ENCODE measurements around the genes BPIFA1 and MAP1LC3A.

GRCh38 chr20:32857387-32858155, 1.2 kb upstream of the EFCAB8 start:
- PRO-cap: no peak
- RAMPAGE, long total RNA, 5 experiments: start-site peak on the plus strand in 1 of 5 experiments, at chr20:32857522-32857549 at its widest, 6 reads per replicate
- RRBS: no CpG with 5 or more reads among the region's 3 CpGs

- PRO-cap: no peak
- RAMPAGE, long total RNA, 5 experiments: no peak in any of the 5 experiments
- RRBS: no CpG with 5 or more reads among the region's 12 CpGs
Observed at GRCh38 chr20:32968669-32969259, 35.5 kb downstream of the SUN5 start.

DNA sequence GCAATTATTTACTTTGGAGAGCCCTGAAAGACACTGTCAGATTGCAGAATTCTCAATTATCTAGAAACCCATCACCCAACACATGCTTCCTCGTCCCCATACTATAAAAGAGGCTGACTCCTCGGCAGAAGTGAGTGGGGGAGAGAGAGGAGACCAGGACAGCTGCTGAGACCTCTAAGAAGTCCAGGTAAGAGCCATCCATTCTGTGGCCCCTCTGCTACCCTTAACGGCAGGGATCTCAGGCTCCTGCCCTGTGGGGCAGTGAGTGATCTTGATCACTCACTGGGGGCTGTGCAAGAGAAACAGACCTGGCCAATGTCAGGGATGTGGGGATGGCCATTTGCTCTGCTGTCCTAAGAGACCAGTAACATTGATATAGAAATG, at the start of gene BPIFA1:
TSS of gene BPIFA1 (plus strand) at position 133 of the 384 bp plus-strand sequence.
- PRO-cap: no peak
- RAMPAGE, long total RNA, 5 experiments: no peak in any of the 5 experiments
- RRBS: no CpG with 5 or more reads among the region's 3 CpGs

- PRO-cap: no peak
- RAMPAGE, long total RNA, 5 experiments: no peak in any of the 5 experiments
- RRBS: 85% methylated on average over 3 of the region's 16 CpGs
Observed at GRCh38 chr20:33422801-33424045, 20.3 kb downstream of the SNTA1 start.

DNA sequence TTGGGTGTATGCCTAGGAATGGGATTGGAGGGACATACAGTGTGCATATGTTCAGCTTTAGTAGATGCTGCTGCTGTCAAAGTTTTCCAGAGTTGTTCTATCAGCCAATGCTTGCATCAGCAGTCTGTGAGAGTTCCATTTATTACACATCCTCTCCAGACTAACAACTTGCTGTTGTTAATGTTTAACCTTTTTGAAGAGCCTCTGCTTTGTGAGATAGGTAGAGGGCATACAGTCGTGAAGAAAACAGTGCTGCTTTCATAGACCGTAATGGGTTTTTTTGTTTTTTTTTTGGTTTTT, 23.1 kb downstream of the CBFA2T2 start:
- PRO-cap: no peak
- RAMPAGE, long total RNA, 5 experiments: no peak in any of the 5 experiments
- RRBS: no CpG with 5 or more reads among the region's 2 CpGs

DNA sequence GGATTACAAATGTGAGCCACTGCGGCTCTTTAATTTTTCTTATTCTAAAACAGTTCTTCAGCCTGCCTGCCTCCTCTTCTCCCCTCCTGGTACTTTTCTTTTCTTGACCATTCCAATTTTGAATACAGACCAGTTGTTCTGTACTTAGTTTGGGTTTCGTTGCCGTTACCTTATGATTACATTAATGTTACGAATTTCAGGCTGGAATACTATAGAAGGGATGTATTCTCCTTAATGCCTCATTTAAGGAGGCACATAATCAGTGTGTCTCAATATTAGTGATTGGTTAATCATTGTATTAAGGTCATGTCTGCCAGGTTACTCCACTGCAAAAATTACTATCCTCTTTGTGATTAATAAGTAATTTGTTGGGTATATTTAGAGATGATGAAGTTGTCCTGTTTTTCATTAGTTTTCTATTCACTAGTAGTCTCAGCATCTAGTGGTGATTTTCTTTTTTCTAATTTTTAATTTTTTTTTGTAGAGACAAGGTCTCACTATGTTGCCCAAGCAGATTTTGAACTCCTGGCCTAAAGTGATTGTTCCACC, 66.3 kb downstream of the CBFA2T2 start:
- PRO-cap: no peak
- RAMPAGE, long total RNA, 5 experiments: no peak in any of the 5 experiments
- RRBS: no CpG with 5 or more reads among the region's 4 CpGs

GRCh38 chr20:33670559-33671326, 3.5 kb downstream of the NECAB3 start:
- PRO-cap: no peak
- RAMPAGE, long total RNA, 5 experiments: start-site peak on the minus strand in 2 of 5 experiments, at chr20:33670697-33671367 at its widest, 6 to 7 reads per replicate
- RRBS: no CpG with 5 or more reads among the region's 8 CpGs

- PRO-cap: no peak
- RAMPAGE, long total RNA, 5 experiments: no peak in any of the 5 experiments
- RRBS: no CpG with 5 or more reads among the region's 3 CpGs
Observed at GRCh38 chr20:33718547-33718802, 1.6 kb downstream of the PXMP4 start.

GRCh38 chr20:34040128-34040614, 46.5 kb downstream of the RALY start:
- PRO-cap: no peak
- RAMPAGE, long total RNA, 5 experiments: no peak in any of the 5 experiments
- RRBS: no CpG with 5 or more reads among the region's 8 CpGs

GRCh38 chr20:34087650-34088712, 24.1 kb downstream of the EIF2S2 start:
- PRO-cap: no peak
- RAMPAGE, long total RNA, 5 experiments: no peak in any of the 5 experiments
- RRBS: no CpG with 5 or more reads among the region's 17 CpGs

DNA sequence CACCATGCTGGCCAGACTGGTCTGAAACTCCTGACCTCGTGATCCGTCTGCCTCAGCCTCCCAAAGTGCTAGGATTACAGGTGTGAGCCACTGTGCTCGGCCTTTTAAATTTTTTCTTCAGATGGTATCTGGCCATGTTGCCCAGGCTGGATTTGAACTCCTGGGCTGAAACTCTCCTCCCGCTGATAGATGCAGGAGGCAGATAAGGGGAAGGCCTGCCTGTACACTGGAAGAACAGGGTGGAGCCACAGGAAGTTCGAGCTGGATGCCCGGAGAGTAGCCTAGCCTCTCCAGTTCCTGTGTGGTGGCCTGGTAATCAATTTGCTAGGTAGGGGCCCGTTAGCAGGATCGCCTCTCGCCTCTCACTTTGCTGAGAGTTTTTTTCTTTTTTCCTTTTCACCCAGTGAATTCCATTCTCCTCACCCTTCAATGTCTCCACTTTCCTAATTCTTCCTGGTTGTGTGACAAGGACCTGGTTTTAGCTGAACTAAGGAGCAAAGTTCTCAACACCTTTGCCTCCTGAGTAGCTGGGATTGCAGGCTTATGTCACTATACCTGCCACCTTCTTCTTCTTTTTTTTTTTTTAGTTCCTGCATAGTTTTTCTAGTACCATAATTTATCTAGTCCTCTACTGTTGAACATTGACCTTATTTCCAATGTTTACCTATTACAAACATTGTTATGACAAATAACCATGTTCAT, 19.4 kb upstream of the ITCH start:
- PRO-cap: no peak
- RAMPAGE, long total RNA, 5 experiments: no peak in any of the 5 experiments
- RRBS: no CpG with 5 or more reads among the region's 9 CpGs

GRCh38 chr20:34408550-34409052, 45.5 kb downstream of the ITCH start:
- PRO-cap: no peak
- RAMPAGE, long total RNA, 5 experiments: no peak in any of the 5 experiments
- RRBS: no CpG with 5 or more reads among the region's 1 CpG

GRCh38 chr20:34558216-34558605, 307 bp upstream of the MAP1LC3A start:
- PRO-cap: bidirectional peak, plus-strand start at chr20:34558722, minus-strand start at chr20:34558546
- RAMPAGE, long total RNA, 5 experiments: no peak in any of the 5 experiments
- RRBS: 2% methylated on average over 20 of the region's 35 CpGs

- PRO-cap: bidirectional peak, plus-strand start at chr20:34558722, minus-strand start at chr20:34558546
- RAMPAGE, long total RNA, 5 experiments: start-site peak on the plus strand in 2 of 5 experiments, at chr20:34558751-34559228 at its widest, 9 to 24 reads per replicate
- RRBS: 13% methylated on average over 52 of the region's 77 CpGs
Observed at GRCh38 chr20:34558606-34559298, at the start of gene MAP1LC3A. TSS of gene MAP1LC3A (plus strand) at chr20:34558718.

DNA sequence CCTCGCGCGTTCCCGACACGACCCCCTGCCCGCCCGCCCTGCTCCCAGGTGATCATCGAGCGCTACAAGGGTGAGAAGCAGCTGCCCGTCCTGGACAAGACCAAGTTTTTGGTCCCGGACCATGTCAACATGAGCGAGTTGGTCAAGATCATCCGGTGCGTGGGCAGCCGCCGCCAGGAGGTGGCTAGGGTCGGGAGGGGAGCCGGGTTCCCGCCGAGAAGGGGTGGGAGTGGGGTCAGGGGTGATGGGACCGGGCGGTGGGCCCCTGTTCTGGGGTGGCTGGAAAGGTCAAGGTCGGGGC, 731 bp downstream of the MAP1LC3A start:
- PRO-cap: no peak
- RAMPAGE, long total RNA, 5 experiments: no peak in any of the 5 experiments
- RRBS: 49% methylated on average over 8 of the region's 23 CpGs

DNA sequence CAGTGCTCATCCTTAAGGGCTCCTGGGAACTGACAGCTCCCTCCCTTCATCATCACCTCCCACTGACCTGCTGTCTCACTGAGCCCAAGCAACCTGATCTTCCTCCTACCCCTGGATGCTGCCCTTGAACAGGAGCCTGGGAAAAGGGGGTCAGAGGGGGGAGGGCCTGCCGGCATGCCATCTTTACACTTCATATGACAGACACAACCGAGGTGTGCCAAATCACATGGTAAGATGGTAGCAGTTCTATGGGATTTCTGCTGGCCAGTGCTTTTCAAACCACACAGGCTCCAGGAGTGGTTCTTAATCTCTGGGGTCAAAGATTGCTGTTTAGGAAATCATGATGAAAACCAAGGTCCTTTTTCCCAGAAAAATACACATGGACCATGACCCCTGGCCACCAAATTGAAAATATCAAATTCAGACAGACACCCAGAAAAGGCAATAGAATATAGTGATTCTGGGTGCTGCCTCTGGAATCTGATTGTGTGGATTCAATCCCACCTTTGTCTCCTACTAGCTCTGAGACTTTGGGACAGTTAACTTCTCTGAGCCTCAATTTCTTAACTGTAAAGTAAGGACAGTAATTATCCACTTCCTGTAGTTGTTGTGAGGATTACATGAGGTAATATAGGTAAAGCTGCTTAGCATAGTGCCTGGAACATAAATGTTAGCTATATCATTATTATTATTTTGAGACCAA, 3.1 kb downstream of the TP53INP2 start:
- PRO-cap: no peak
- RAMPAGE, long total RNA, 5 experiments: no peak in any of the 5 experiments
- RRBS: no CpG with 5 or more reads among the region's 2 CpGs

GRCh38 chr20:34708546-34709020, 4.4 kb downstream of the TP53INP2 start:
- PRO-cap: no peak
- RAMPAGE, long total RNA, 5 experiments: no peak in any of the 5 experiments
- RRBS: 4% methylated on average over 1 of the region's 23 CpGs

DNA sequence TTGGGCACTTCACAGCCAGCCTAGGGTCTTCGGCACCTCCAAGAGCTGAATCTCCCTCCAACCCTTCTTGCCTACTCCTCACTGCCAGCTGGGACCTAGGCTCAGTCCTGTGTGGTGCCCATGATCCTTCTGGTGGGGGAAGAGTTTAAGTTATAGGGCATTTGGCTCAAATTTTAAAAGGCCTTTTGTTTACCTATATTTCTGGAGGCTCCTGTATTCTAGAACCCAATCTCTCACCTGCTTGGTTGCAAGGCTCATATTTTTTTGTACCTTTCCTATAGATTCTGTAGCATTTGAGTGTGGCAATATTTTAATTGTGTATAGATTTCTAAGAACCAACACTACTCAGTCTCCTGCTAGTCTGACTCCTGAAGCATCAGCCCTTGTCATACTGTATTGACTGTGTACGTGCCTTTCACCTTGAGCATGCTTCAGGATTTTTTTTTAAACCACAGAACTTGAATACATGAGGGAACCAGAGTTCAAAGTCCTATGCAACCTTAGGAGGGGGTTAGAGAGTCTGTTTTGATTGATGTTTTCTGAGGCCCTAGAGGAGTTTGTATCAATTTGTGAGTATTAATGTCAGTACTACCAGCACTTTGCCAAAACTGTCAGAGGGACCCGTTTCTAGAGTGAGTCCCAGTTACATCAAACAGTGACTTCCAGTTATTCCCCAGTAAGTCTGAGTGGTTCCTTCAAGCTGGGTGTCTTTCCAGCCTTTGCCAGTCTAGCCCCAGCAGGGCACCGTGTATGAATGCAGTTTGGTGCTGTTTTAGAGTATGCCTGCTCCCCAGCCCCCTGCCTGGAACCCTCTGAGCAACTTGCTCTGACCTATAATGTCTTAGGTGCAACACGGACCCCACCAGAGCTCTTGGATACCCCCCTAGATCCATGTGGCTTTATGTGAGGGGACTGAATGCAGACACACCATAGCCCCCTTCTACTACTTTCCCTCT, 8.4 kb downstream of the TP53INP2 start:
- PRO-cap: no peak
- RAMPAGE, long total RNA, 5 experiments: start-site peak on the plus strand in 2 of 5 experiments, centred at positions 673 to 815 of the sequence, 8 to 36 reads per replicate
- RRBS: no CpG with 5 or more reads among the region's 5 CpGs

DNA sequence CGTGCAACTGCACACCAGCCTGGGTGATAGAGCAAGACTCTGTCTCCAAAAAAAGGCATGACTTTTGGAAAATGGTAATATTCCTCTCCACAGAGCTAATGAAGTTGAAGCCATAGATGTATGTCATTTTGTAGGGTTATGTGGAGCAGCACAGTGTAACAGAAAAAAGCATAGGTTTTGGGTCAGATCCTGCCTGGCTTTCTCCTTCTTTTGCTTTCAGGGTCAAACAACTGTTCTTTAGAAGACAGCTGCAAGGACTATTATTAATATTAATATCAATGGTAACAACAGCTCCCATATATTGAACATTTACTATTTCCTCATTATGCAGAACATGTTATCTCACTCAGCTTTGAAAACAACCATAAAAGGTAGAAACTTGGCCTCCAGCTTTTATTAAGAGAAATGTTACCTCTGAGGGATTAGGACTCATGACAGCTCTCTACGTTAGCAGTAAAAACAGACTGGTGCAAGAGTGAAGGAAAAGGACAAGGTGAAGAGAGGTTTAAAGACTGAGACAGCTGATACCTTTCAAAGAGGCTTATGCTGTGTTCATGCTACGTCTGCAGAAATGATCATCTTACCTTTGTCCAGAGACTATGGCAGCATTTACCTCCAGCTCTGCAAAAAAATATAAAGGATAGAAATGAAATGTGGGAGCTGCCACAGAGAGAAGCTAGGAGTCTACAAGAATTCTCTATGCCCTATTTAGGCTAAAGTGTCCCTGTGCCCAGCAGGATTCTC, 28.0 kb downstream of the TP53INP2 start:
- PRO-cap: no peak
- RAMPAGE, long total RNA, 5 experiments: start-site peak on the minus strand in 1 of 5 experiments, centred at position 459 of the sequence, 10 reads per replicate
- RRBS: no CpG with 5 or more reads among the region's 3 CpGs

DNA sequence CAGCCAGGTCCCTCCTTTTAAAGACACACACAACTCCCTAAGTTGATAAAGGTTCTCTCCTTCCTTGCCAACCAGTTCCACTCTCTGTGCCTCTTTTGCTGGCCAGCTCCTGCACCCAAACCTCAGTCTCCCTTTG, 1.0 kb downstream of the NCOA6 start:
- PRO-cap: bidirectional peak, plus-strand start at position 74 of the sequence, minus-strand start outside the sequence
- RAMPAGE, long total RNA, 5 experiments: no peak in any of the 5 experiments